Colon Carcinoma Metastatic in the Lung (tissue), 2 donors: ENCODE measurements around a stretch of chr9.

GRCh38 chr9:128628378-128628889, 28.2 kb downstream of the DYNC2I2 start:
- PRO-cap, 2 experiments, result no peak in any of the 2 experiments

DNA sequence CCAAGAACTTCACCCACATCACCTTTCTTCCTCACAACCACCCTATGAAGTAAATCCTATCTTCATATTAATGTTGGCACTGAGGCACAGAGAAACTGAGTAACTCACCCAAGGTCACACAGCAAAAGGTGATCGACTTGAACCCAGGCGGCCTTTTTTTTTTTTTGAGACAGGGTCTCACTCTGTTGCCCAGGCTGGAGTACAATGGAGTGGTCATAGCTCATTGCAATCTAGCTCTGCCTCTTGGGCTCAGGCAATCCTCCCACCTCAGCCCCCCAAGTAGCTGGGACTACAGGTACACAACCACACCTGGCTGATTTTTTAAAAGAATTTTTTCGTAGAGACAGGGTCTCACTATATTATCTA, 12.5 kb downstream of the DYNC2I2 start:
- PRO-cap, 2 experiments, result no peak in any of the 2 experiments

DNA sequence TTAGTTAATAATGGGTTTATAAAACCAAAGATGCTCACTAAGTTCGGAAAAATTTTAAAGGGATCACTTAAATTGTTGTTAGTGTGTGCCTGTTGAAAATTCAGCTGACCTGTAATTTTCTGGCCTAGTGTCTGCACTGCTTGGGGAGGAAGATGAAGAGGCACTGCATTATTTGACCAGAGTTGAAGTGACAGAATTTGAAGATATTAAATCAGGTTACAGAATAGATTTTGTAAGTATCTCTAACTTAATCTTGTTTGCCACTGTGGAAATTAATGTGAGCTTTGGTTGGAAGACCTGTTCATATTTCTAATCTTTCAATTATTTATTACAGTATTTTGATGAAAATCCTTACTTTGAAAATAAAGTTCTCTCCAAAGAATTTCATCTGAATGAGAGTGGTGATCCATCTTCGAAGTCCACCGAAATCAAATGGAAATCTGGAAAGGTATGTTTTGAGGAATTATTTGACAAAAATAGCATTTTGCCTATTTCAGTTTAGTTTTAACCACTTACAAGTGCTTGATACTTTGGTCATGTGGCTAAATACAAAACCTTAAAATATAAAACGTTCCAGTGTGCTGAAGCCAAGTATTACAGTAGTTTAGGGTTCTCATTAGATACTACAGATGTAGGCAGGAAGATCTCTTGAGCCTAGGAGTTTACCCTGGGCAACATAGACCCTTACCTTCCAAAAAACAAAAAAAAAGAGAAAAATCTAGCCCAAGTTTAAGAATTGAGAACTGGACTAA, 3.7 kb downstream of the SET start:
- PRO-cap, 2 experiments, result no peak in any of the 2 experiments

- PRO-cap, 2 experiments, result no peak in any of the 2 experiments
Observed at GRCh38 chr9:128693286-128694041, 4.4 kb downstream of the SET start.

- PRO-cap, 2 experiments, result no peak in any of the 2 experiments
Observed at GRCh38 chr9:128694741-128695712, 6.0 kb downstream of the SET start.

- PRO-cap, 2 experiments, result no peak in any of the 2 experiments
Observed at GRCh38 chr9:128702928-128703623, 773 bp downstream of the PKN3 start.

DNA sequence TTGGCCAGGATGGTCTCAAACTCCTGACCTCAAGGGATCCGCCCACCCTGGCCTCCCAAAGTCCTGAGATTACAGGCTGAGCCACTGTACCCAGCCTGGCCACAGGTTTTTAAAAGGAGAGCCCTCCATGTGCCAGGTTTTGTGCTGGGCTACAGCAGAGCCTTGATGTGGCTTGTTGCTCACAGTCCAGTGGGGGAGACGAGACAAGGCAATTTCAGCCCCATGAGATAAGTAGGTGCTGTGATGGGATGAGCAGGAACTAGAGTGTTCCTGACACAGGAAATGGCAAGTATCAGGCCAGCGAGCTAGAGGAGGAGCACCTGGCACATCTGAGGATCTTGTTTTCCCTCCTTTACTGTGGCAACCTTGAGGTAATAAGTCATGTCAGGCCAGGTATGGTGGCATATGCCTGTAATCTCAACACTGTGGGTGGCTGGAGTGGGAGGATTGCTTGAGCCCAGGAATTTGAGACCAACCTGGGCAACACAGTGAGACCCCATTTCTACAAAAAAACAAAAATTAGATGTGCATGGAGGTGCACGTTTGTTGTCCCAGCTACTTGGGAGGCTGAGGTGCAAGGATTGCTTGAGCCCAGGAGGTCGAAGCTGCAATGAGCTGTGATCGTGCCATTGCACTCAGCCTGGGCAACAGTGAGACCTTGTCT, 3.8 kb upstream of the ZDHHC12 start:
- PRO-cap, 2 experiments, result no peak in any of the 2 experiments

GRCh38 chr9:128770050-128770782, 1.5 kb downstream of the ZER1 start:
- PRO-cap, 2 experiments, result no peak in any of the 2 experiments

DNA sequence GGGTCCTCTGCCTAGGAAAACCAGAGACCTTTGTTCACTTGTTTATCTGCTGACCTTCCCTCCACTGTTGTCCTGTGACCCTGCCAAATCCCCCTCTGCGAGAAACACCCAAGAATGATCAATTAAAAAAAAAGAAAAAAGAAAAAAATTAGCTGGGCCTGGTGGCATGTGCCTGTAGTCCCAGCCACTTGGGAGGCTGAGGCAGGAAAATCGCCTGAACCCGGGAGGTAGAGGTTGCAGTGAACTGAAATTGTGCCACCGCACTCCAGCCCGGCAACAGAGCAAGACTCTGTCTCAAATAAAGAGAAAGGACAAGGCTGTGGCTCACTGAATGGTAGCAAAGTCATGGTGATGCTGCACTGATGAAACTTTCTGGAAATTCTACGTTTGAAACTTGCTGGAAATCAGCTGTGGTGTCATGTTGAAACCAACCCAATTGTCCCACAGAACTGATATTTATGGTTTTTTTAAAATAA, 6.0 kb upstream of the TBC1D13 start:
- PRO-cap, 2 experiments, result no peak in any of the 2 experiments

DNA sequence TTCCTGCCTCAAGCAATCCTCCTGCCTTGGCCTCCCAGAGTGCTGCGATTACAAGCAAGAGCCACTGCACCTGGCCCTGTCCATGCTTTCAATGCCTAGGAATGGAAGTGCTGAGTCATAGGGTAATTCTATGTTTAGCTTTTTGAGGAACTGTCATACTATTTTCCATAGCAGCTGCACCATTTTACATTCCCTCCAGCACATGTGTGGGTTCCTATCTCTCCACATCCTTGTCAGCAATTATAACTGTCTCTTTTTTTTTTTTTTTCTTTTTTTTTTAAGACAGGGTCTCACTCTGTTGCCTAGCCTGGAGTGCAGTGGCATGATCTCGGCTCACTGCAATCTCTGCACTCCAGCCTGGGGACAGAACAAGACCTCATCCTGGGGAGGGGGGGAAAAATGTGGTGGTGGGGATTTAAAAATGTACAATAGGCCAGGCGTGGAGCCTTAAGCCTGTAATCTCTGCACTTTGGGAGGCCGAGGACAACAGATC, 3.5 kb upstream of the TBC1D13 start:
- PRO-cap, 2 experiments, result no peak in any of the 2 experiments

GRCh38 chr9:128818789-128819671, 730 bp downstream of the ENDOG start:
- PRO-cap, 2 experiments, result no peak in any of the 2 experiments

DNA sequence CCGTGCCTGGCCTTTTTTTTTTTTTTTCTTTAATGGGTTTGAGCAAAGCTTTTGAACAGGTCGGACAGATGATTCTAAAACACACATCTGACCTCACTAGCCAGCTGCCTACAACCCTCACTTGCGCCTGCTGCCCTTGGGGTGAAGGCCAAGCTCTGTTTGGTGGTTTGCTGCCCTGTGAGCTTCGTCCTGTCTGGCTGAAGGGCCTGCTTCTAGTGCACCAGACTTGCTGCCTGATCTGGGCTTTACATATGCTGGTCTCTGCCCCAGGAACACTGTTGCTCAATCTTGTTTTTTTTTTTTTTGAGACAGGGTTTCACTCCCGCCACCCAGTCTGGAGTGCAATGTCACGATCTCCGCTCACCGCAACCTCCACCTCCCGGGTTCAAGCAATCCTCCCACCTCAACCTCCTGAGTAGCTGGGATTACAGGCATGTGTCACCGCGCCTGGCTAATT, 16.4 kb upstream of the DOLPP1 start:
- PRO-cap, 2 experiments, result no peak in any of the 2 experiments

DNA sequence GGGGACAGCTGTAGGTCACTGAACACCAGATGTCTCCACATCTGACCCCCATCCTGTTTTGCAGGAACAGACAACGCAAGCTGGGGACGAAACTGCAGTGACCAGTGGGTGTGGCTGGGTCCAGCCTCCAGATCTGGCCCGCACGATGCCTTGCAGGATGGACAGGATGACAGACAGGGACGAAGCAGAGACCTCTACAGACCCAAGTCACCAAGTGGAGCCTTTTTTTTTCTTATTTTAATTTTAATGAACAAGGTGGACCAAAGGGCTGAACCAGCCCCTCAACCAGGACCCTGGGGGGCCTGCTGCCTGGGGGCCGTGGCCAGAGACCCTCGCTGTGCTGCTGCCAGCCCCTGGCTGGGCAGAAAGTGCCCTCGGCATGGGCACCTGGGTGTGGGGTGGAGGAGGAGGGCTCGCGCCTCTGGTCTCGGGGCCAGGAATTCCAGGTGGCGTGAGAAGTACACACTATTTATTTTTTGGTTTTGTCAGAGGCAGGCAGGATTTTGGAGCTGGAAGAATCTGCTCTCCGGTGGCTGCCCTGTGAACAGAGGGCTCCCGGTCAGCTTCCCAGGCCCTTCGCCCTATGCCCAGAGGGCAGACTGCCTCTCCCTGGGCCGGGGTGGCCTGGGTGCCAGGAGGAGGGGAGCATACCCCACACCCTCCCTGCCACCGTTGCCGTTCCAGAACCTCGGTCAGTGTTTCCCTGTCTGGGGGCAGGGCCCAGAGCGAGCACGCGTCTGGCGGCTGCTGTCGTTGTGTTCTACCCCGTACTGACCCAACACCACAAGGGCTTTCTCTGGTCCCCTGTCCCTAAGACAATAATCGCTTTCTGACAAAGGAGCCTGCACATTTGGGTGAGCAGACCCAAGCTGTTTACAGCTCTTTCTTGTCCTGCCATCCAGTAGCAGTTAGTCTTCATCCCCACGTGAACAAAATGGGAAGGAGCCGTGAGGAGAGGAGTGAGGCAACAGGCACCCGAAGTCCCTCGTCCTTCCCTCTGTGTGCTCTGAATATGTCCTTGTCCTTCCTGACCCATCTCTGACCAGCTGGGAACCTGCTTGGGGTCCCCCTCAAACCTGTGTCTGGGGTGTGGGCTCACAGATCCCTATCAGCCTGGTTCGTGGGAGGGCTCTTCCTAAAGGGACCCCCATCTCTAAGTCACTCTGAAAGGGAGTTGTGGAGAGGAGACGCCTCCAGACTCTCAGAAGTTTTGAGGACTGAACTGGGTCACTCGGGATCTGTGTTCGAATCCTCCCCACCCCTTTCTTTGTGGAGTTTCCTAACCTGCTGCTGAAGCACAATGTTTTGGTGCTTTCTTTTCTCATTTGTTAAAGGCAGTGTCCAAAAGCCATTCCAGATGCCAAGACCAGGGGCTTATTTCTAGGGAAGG, 8.5 kb downstream of the DOLPP1 start:
- PRO-cap, 2 experiments, result no peak in any of the 2 experiments

DNA sequence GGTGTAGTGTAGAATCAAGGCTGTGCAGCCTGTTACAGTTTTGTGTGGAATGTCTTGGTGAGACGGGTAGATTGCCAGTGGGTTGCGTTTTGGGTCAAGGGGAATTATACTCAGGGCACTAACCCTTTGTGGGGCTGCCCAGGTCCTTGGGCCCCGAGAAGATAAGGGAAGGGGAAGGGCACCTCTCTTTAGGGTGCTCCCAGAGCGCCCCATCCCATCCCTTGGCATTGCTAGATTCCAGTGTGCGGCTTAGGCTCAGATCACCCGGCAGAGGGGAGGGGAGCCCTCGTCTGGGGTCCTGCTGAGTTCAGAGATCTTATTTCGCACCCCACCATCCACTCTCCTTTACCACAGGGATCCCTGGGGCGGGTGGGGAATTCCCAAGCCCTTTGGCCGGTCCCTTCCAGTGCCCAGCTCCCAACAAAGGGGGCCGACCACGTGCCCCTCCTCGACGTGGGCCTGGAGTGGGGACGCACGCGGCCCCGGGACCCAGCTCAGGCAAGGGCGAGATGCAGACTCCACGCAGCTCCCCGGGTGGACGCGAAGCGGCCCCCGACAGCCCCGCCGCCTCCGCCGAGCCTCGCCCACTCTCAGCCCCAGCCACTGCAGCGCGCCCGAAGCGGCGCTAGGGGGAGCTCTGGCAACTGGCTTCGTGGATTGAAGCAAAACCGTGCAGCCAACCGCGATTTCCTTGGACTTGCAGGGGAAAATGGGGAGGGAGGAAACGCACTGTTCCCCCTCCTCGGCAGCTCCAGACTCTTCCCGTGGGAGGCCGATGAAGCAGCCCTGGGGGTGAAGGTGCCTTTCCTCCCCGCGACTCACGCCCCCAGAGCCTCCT, 4.3 kb downstream of the IER5L start:
- PRO-cap, 2 experiments, result peak in 2 of 2 experiments; most common plus-strand start position 702 of the sequence (in 1); most common minus-strand start position 572 of the sequence (in 1)

GRCh38 chr9:129182532-129183099, 4.6 kb upstream of the IER5L start:
- PRO-cap, 2 experiments, result no peak in any of the 2 experiments

DNA sequence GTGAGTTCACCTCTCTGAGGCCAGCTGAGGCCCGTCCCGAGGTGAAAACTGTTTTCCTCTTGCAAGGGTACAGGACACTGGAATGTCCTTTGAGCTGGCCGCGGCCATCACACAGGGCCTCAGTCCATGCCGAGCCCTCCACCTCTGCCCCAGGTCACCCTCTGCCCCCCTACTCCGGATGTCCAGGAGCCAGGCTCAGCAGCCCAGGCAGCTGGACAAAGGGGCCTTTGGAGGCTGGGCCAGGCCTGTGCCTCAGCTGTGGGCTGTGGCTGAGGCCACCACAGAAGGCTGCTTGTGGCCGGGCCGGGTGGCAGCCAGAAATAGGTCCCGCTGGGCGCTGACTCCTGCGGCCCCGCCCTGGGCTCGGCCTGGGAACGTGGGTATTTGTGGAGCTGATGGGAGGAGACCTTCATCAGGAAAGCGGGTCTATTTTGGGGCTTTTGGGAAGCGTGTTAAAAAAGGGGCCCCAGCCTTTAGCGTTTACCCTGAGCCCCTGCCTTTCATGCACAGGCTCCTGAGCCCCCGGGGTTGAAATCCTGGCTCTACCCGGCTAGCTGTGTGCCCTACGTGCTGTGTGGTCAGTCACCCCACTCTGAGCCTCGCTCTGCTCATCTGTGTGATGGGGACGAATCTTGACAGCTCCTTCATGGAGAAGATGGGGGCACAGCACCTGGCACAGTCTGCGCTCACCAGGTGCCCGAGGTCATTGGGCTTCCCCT, 75.1 kb upstream of the IER5L start:
- PRO-cap, 2 experiments, result no peak in any of the 2 experiments

DNA sequence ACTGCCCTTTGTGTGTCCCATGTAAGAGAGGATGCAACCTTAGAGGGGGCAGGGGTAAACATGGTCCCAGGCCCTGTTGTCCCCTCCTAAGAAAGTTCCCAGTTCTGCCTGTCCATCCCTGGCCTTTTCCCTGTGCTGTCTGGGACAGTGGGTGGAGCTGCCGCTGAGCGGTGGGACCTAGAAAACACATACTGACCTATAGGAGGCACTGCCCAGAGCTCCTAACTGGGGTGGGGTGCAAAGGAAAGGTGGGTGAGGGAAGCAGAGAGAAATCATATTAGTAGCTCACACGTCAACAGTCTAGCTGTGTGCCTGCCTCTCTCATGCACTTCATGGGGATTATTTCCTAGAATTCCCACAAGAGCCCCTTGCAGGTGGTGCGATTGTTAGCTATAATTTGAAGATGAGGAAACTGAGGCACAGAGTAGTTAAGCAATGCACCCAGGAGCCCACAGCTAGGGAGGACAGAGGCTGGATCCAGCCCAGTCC, 144.3 kb upstream of the IER5L start:
- PRO-cap, 2 experiments, result no peak in any of the 2 experiments

DNA sequence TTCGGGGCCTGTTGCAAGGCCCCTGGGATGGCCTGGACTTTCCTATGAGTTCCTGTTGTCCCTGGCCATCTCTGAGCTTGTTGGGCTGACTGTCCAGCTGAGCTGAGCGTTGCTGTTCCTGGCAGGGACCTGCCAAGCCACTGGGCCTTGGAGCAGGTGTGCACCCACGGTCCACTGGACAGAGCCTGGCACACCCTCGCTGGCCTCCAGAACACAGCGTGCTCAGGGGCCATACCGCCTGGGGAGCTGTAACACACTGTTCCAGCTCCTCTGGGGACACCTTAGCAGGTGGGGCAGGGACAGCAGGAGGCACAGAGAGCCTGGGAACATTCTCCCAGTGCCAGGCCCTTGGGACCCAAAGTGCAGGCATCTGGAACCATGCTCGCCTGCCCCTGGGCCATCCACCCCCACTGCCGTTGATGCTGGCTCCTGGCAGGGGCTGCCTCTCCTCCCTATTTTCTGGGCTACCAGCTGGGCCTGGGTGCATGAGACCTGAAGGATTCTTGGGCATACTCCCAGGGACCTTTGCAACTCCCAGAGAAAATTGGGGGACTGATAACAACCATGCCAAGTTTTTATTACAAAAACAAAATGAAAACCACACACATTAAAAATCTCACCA, 188.1 kb downstream of the C9orf50 start:
- PRO-cap, 2 experiments, result no peak in any of the 2 experiments

DNA sequence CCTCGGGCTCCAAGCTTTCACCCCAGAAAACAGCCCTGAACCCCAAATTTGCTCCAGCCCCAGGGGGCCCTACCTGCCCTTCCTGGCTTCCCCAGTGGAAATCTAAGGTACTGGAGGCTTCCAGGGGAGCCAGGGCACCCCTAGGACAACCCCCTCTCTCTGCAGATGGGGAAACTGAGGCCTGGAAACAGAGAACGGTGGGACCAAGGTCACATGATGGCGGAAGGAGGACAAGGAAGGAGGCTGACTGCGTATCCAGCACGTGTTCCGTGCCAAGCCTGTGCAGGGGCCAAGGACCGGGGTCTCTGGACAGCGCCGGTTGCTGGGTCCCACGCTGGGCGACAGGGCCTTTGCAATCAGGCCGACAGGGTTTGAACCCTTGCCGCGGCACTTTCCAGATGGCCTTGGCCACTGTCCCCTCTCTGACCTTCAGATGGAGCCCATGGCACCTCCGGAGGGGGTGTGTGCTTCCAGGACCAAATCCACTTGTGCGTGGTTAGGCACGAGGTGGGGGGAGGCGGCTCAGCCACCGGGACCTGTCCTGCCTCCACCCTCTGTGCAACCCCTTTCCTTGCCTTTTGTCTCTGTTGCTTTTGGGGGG, 183.1 kb downstream of the C9orf50 start:
- PRO-cap, 2 experiments, result no peak in any of the 2 experiments

GRCh38 chr9:129451057-129452254, 169.4 kb downstream of the C9orf50 start:
- PRO-cap, 2 experiments, result no peak in any of the 2 experiments